OVCAR3 (cell line): ENCODE results near the gene METTL18.

DNA sequence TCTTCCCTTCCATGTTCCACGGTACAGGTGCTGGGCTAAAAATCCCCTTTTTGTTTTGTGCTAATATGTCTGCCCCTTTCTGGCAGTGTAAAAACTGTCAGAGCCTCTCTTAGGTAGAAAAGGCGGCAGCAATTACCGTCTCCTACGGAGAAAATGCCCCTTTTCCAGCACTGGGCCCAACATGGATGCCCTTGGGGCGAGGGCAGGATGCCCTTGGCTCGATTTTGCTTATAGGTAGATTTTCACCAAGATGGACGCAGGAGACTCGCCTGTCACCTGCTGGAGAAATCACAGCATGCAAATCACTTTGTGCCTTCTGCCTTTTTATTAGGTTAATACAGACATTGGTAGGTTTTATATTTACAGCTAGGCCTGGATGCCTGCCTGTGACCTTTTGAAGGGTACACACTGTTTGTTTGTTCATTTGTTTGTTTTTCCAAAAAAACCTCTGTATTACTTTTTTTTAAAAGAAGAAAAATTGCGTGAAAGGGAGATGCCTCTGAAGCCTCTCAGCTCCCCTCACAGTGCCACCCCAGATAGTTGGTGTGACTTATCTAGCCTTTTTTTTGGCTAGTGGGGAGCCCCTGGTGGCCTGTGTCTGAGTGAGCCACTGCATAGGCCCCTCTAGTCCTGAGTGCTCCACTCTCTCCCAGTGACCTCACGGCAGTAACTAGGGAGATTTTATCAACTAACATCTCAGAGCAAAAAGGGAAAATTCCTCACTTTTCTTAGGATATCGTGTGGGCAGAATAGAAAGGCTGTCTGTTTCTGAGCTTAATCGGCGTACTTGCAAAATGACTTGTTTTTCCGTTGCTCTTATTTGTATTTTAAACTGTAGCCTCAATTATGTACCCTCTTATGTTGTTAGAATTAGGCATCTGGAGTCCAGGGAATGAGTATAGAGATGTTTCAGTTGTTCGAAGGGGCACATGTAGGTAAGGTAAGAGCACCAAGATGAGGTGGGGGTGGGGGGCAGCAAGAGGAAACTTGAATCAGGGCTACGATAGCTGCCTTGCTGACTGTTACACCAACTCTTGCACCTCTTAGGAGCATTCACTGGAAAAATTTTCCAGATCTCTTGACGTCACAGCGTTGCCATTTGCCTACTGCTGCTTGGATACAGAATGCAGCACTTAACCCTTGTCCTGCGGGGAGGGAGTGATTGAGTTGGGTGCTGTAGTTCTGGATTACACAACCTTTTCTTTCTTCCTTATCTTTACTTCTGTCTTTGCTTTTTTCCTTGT, 2.7 kb downstream of the ATP1B1 start:
- RRBS, result no CpG with 5 or more reads among the region's 19 CpGs

DNA sequence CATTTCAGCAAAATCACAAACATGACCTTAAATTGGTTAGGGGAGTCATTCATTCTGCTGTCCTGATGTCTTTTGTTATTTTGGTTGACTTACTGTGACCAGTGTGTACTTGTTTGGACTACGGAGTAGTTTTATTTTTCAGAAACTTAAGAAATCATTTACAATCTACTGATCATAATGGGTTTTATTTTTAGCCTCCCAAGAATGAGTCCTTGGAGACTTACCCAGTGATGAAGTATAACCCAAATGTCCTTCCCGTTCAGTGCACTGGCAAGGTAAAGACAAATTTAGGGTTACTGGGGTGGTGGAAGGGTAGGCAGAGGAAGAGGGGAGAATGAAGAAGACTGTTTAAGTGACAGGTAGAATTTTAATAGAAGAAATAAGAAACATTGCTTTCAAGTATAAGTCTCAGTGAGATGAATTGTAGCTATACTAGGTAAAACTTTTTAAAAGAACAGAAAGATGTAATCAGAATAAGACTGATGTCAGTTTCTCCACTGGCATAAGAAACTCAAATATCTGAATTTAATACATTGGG, 23.4 kb downstream of the ATP1B1 start:
- RRBS, result no CpG with 5 or more reads among the region's 2 CpGs

GRCh38 chr1:169144873-169145677, 38.6 kb downstream of the ATP1B1 start:
- RRBS, result no CpG with 5 or more reads among the region's 7 CpGs

DNA sequence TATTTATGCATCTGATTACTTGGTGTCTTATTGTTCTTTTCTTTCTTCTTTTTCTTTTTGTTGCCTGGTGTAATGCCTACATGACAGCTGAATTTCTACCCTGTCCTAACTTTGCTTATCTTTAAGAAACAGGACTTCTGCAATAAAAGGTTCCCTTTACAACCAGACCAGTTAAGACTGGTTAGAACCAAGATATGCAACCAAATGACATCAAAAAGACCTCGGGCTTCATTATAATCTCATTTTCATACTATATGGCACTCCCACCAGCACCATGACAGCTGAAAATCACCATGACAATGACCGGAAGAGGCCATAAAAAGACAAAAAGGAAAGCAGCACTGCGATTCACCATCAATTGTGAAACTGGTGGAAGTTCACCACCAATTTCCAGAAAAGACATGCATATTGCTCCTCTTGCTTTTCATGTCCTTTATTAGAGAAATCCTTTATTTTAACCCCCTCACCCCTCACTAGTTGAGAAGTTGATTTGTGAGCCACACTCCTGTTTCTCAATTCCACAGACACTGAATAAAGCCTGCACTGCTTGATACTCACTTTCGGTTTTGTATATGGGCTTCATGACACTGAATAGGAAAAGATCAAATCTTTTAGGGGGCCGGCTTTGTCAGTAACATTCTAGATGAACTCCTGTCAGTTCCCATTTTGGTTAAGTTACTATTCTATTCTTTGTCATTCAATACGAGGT, 58.3 kb downstream of the NME7 start:
- RRBS, result no CpG with 5 or more reads among the region's 6 CpGs

GRCh38 chr1:169794396-169795533, at the start of gene METTL18:
Gene METTL18 (minus strand): TSS chr1:169794907.
- RRBS, result 10% methylated on average over 16 of the region's 56 CpGs

DNA sequence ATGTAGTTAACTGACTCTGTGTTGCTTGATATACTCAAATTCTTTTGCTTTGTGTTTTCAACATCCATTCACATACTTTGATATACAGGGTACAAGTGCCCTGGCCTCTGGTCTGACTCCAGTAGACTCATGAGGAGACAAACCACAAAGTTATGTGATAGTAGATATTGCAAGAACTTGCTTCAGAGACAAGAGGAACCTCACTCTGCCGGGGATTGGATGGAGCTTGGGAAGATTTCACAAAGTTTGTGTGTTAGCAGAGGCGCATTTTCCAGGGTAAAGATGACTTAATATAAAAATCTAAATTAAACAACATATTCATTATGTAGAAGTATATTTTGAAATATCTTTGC, 1.4 kb downstream of the GORAB start:
- RRBS, result no CpG with 5 or more reads among the region's 2 CpGs

- RRBS, result no CpG with 5 or more reads among the region's 1 CpG
These were observed 5.3 kb downstream of the GORAB start for GRCh38 chr1:170537234-170537639.

GRCh38 chr1:170586967-170587266, 55.0 kb downstream of the GORAB start:
- RRBS, result no CpG with 5 or more reads among the region's 5 CpGs

DNA sequence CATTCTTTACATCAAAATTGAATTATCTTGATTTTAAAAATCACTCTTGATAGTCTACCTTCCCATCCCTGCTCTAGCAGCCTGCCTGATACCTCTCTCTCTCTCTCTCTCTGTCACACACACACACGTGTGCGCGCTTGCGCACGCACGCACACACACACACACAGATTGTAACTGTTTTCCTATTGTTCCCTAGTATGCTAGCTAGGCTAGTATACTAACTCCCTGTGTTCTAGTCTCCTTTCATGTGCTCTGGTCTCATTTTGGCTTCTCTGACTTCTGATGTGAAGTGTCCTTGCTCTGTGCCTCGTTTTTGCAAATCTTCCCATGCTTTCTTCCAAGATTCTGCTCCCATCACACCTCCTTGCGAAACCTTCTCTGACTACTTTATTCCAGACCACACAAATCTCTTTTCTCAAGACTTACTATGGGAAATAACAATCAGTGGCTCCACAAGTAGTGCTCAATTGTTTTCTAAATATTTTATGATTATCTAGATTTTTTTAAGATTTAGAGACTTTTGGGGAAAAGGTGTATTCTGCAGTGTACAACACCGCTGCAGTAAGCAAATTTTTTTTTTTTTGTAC, 10.3 kb downstream of the PRRX1 start:
- RRBS, result no CpG with 5 or more reads among the region's 9 CpGs

DNA sequence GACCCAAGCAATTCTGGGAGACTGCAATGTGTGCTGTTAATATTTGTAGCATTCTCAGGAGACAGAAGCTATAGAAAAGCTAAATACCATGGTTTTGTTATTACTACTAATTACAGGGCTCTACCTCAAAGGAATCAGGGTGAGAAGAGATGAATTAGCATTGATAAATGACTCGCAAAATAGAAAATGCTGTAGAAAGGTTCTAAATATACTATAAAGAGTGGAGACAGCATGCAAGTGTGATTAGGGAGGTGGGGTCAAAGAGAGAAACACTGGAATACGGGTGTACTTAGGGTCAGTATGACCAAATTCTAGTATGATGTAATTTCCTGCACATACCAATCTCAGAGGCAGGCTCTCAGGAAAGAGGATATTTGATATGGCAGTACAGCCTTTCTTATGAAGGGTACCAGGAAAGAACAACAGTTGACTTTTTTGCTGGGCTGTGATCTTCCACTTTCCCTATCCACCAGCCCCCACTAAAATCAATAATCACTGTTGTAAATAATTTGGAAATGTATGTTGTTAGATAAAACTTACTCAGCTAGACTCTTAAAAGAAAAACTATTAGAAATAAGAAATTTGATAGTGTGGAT, 29.2 kb downstream of the PRRX1 start:
- RRBS, result no CpG with 5 or more reads among the region's 2 CpGs

- RRBS, result no CpG with 5 or more reads among the region's 6 CpGs
These were observed 17.0 kb downstream of the FMO3 start for GRCh38 chr1:171107563-171108211.

- RRBS, result no CpG with 5 or more reads among the region's 5 CpGs
These were observed 28.6 kb upstream of the FMO1 start for GRCh38 chr1:171219332-171220534.

GRCh38 chr1:171360102-171360561, 46.1 kb downstream of the FMO4 start:
- RRBS, result no CpG with 5 or more reads among the region's 5 CpGs

DNA sequence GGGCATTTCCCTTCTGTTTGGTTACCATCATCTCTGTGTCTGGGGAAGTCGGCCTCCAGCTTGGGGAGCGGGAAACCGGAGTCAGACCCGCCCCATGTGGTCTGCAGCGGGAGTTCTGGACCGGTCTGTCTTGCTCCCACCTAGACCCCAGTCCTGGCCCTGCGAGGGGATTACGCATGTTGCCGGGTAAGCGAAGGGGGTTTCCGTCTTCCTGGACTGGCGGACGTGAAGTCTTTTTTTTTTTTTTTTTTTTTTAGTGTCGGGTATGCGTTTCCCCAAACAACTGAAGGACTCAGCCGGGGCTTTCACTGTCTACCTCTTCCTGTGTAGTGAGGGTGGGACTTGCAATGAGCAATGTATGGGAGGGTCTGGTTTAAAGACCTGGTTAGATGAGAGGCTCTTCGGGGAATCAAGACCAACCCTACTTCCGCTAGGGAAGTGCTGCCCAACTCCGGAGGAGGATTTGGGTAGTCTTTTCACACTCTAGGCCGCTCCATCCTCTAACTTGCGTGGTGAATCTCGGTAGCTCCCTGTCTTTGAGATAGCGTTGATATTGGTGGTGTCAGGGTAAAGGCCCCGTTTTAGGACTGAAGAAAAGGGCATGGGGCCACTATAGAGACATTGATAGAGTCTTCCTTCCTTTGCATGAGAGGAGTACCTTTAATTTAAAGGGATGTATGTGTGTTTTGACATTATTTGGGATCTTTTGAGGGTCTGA, 704 bp downstream of the PRRC2C start:
- RRBS, result 6% methylated on average over 11 of the region's 24 CpGs

- RRBS, result no CpG with 5 or more reads among the region's 4 CpGs
These were observed 1.2 kb downstream of the PRRC2C start for GRCh38 chr1:171486593-171486792.

GRCh38 chr1:171742977-171743493, 1.2 kb upstream of the VAMP4 start:
- RRBS, result no CpG with 5 or more reads among the region's 7 CpGs

DNA sequence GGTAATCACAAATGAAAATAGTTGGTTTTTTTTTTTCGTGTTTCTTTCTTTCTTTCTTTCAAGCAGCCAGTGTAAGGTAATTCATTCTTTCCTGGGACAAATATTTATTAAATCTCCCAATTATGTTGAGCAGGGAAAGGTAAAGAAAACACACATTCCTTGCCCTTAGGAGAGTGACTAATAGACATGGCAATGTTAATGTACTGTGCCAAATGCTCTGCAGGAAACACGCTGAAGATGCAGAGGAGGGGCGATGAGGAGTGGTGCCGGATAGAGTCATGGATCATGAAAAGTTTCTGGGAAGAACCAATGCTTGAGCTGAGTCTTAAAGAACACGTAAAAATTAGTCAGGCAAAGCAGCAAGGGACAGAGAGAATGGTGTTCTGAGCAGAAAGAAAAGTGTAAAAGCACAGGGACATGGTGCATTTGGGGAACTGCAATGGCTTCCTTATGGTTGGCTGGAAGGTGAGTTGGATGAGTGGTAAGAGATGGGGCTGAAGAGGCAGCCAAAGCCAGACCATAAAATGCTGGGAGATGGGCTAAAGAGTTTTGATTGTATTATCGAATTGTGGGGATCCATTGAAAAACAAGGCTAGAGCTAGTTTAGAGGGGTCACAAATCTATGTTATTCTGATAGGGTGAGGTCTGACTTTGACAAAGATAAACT, 199.3 kb downstream of the DNM3 start:
- RRBS, result no CpG with 5 or more reads among the region's 6 CpGs

- RRBS, result no CpG with 5 or more reads among the region's 2 CpGs
These were observed 281.8 kb upstream of the C1orf105 start for GRCh38 chr1:172138713-172138966.

- RRBS, result 99% methylated on average over 2 of the region's 14 CpGs
These were observed 1.6 kb downstream of the PIGC start for GRCh38 chr1:172441866-172442995.

DNA sequence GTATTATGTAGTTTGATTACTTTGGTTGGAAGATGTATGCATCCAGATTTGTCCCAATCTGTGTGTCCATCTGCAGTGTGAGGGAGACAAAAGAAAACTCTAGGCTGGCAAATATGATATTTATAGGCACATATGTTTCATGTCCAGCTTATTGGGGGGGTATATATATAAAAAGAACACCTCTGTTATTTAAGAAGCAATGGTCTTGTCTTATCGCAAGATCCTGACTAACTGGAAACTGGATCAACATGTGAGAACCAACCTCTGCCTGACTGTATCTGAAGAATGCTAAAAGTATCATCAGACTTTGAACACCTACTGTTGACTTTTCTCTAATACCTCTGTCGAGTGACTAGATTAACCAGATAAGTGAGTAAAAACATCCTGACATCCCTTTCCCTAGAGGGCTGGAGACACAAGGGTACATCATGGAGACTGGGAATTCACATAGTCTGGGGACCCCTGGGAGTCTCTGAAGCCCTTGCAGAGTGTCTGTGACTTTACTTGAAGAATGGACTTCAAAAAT, 26.2 kb upstream of the PIGC start:
- RRBS, result no CpG with 5 or more reads among the region's 2 CpGs